Metanephros (tissue), 2 donors: ENCODE measurements around the genes MFSD14A, VCAM1, SLC30A7 and AMY2A.

- RAMPAGE, long total RNA, result no peak
Measured at GRCh38 chr1:99659597-99660278, 13.8 kb downstream of the PALMD start.

DNA sequence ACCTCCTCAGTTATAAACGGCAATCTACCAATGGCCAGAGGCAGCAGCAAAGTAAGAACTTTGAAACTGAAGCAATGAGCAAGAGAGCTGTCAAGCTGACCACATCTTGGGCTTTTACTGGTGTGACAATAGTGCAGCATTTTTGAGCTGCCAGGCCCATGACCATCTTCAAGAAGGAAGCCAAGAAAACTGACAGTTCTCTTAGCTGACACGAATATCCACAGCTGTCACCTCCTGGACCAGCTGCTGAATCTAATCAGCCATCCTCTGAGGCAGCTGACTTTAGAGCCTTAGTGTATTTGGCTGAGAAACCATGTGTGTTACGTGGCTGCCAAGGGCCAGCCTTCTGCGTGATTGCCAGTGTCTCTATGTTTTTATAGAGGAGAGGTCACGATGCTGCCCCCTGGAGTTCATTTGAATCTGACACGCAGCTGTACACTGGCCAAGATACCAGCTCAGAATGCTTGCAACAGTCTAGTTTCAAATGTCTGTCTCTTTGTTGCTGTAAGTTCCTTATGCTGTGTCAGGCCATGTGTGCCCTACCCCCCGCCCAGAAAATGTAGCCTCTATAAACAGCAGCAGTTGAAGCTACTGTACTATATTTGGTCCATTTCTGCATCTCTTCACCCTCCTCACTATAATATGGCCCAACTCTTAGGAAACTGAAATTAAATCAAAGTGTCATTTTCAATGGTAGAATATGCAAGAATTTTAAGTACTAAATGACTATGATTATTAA lies 39.7 kb downstream of the PALMD start:
- RAMPAGE, long total RNA, result no peak

DNA sequence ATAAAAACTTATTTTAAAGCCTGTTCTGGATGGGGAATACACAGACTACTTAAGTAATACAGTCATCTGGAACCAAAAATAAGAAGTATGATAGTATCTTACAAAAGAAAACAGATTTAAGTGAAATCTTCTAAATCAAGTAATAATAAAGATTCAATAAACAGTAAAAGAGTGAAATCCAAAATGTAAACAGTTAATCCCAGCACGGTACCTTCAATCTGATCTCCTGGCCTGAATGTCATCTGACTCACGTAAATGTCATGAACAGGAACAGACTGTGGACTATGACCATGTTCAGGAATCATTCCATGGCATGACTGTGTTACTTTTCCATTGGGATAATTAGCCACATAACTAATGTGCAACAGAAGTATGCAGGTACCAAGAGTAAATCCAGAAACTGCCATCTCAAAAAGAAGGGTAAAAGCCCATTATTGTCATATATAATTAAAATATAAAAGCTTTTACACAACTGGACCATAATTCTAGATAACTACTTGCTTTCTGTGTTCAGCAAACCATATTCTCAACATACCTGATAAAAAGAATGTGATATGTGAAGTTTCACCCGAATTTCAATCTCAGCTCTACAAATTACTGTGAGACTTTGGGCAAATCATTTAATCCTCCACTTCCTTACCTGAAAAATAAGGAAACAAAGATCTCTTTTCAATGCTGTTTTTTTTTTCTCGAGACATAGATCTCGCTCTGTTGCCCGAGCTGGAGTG lies 17.9 kb downstream of the FRRS1 start:
- RAMPAGE, long total RNA, result no peak

- RAMPAGE, long total RNA, result start-site peak on the plus strand at chr1:100038089-100038107, 1,580 and 158 reads in 2 replicates
Measured at GRCh38 chr1:100037851-100038228, at the start of gene MFSD14A. TSS of gene MFSD14A (plus strand) at chr1:100038095.

- RAMPAGE, long total RNA, result no peak
Measured at GRCh38 chr1:100357126-100357598, 4.9 kb downstream of the CDC14A start.

DNA sequence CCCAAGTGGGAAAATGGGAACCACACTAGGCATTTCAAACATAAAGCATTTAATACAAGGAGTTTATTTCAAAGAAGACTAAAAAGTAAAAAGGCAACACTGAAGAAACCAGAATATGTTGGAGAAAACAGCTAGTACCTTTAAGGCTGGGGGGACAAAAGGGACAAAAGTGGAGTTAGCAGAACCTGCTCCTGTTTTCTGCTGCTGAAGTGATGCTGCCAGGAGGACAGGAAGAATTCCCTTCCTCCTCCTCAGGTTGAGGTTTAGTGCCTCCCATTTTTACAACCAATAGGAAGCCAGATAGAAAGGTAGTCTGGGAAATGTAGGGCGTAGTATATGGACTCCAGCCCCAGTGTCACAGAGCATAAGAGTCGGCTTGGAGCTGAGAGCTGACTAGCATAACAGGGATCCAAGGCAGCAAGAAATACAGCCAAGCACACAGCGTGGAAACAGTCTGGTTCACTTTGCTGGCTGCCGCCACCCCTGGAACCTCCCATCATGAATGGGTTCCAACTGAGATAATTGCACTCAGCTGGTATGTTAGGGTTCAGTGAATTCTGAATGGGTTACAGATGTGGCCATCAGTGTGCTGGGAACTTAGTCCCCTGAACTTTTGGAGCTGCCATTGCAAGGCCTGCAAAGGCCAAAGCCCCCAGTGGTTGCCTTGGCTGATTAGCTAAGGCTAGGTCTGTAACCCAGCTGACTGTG lies 76.8 kb upstream of the GPR88 start:
- RAMPAGE, long total RNA, result no peak

- RAMPAGE, long total RNA, result no peak
Measured at GRCh38 chr1:100478423-100479059, 59.4 kb upstream of the GPR88 start.

DNA sequence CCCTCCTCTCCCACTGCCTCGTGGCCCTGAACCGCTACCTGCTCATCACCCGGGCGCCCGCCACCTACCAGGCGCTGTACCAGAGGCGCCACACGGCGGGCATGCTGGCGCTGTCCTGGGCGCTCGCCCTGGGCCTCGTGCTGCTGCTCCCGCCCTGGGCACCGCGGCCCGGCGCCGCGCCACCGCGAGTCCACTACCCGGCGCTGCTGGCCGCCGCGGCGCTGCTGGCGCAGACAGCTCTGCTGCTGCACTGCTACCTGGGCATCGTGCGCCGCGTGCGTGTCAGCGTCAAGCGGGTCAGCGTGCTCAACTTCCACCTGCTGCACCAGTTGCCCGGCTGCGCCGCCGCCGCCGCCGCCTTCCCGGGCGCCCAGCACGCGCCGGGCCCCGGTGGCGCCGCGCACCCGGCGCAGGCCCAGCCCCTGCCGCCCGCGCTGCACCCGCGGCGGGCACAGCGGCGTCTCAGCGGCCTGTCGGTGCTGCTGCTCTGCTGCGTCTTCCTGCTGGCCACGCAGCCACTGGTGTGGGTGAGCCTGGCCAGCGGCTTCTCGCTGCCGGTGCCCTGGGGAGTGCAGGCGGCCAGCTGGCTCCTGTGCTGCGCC lies 1.5 kb downstream of the GPR88 start:
- RAMPAGE, long total RNA, result no peak

GRCh38 chr1:100719259-100719908 lies at the start of gene VCAM1:
TSS of gene VCAM1 (plus strand) at chr1:100719742.
- RAMPAGE, long total RNA, result start-site peak on the plus strand at chr1:100719740-100719763, 1,156 and 244 reads in 2 replicates

GRCh38 chr1:100785425-100785914 lies 65.9 kb downstream of the VCAM1 start:
- RAMPAGE, long total RNA, result no peak

- RAMPAGE, long total RNA, result no peak
Measured at GRCh38 chr1:100895609-100896309, at the start of gene SLC30A7. TSS of gene SLC30A7 (plus strand) at chr1:100896090.

GRCh38 chr1:101111704-101112569 lies 86.4 kb upstream of the DPH5 start:
- RAMPAGE, long total RNA, result no peak

- RAMPAGE, long total RNA, result no peak
Measured at GRCh38 chr1:101179035-101179499, 57.8 kb upstream of the S1PR1 start.

DNA sequence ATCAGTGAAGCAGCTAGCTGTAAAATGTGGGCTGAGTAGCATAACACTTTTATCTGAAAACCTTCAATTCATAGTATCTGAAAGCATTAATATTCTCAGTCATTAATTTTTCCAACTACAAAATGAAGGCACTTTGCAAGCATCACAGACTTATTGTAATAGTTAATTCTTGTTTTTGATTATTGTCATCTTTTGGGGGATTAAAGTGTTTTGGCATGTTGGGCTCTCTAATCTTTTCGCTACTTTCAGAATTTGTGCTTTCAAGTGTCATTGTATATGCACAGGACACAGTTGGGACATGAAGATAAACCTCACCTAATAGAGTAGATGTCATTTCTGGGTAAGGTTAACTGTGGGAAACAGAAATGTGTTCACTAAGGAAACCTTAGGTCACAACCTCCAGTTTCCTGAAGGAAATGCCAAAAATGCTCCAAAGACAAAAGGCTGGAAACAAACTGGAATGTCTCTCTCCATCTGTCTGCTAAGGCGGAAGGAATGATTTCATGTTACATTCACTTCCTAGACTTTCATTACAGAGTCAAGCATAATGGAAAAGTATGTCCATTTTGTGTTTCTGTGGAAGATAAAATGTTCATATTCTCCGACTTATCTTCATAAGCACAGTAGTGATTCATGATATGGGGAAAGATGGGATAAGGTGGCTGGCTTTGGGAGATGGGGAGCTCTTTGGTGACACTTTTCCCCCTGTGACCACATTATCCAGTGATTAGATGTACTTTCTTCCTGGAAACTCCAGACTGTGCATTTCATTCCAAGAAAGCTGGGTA lies 5.5 kb downstream of the S1PR1 start:
- RAMPAGE, long total RNA, result no peak

DNA sequence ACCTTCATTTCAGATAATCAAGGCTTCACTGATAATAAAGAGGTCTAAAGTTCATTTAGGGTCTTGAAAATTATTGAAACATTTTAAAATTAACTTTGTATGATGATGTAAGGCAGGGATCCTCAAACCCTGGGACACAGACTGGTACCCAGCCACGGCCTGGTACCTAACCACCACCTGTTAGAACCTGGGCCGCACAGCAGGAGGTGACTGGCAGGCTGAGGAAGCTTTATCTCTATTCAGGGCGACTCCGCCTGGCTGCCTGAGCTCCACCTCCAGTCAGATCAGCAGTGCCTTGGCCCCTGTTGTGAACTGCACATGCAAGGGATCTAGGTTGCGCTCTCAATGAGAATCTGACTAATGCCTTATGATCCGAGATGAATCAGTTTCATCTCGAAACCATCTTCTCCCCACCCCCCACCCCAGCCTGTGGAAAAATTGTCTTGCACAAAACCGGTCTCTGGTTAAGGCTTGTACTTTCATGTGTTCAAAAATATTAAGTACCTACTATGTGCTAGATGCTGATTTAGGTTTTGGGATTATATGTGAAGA lies 4.2 kb downstream of the RNPC3 start:
- RAMPAGE, long total RNA, result no peak

DNA sequence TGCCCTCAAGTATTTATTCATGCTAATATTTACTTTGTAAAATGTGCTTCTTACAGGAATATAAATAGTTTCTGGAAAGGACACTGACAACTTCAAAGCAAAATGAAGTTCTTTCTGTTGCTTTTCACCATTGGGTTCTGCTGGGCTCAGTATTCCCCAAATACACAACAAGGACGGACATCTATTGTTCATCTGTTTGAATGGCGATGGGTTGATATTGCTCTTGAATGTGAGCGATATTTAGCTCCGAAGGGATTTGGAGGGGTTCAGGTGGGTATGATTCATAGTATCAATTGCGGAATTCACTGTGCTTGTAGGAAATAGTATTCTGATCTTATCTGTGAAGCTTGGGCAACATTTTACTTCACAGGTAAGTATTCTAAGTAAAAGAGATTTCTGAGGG lies at the start of gene AMY2A:
TSS of gene AMY2A (plus strand) at position 89 of the 403 bp plus-strand sequence.
- RAMPAGE, long total RNA, result no peak

GRCh38 chr1:106998249-106999062 lies 58.0 kb upstream of the PRMT6 start:
- RAMPAGE, long total RNA, result no peak

DNA sequence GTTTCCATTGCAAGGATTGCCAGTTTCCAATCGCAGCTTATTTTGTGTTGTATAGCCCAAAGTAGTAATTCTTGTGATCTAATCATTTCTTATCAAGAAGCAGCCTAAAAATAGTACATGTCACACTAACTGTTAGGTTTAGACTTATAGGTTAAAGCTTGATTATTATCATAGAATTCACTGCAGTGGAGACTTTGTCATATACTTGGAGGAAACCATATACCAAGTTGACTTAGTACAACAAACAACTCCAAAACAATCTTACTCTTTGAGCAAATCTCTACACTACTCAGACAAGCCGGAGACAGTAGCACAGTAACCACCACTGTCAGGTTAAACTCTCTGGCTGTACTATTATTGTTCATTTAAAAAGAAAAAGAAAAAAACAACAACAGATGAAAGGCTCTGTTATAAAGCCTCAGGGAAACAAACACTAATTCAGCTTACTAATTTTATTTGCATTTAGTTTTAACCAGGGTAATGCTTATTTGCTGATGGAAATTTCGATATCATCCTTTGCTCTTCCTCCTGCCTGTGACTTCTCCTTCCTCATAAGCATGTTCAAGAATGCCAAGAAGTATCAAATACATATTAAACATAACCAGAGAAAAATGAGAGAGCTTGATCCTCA lies 226.3 kb downstream of the VAV3 start:
- RAMPAGE, long total RNA, result no peak

- RAMPAGE, long total RNA, result no peak
Measured at GRCh38 chr1:108053077-108053621, 88.2 kb upstream of the VAV3 start.

DNA sequence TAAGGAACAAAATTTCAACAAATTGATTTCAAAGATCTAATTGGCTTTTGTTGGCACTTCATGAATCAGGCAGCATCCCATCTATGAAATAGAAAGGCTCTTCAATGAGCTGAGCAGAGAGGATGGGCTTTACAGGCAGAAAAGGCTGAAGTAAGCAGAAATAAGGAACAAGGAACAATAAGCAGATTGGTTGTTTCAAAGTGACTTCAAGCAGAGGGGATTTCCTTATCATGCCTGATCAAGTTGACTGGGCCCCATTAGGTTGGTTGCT lies 6.1 kb upstream of the AKNAD1 start:
- RAMPAGE, long total RNA, result no peak